ENCODE data around the genes CHRM4, CKAP5 and AGBL2.

- PRO-cap, result unidirectional peak, minus-strand start at chr11:46278870; unidirectional peak, minus-strand start at chr11:46278902
Observed at GRCh38 chr11:46278200-46279554, 1.2 kb downstream of the CREB3L1 start.

- PRO-cap, result unidirectional peak, plus-strand start at chr11:46290680
Observed at GRCh38 chr11:46290286-46290986, 13.0 kb downstream of the CREB3L1 start.

DNA sequence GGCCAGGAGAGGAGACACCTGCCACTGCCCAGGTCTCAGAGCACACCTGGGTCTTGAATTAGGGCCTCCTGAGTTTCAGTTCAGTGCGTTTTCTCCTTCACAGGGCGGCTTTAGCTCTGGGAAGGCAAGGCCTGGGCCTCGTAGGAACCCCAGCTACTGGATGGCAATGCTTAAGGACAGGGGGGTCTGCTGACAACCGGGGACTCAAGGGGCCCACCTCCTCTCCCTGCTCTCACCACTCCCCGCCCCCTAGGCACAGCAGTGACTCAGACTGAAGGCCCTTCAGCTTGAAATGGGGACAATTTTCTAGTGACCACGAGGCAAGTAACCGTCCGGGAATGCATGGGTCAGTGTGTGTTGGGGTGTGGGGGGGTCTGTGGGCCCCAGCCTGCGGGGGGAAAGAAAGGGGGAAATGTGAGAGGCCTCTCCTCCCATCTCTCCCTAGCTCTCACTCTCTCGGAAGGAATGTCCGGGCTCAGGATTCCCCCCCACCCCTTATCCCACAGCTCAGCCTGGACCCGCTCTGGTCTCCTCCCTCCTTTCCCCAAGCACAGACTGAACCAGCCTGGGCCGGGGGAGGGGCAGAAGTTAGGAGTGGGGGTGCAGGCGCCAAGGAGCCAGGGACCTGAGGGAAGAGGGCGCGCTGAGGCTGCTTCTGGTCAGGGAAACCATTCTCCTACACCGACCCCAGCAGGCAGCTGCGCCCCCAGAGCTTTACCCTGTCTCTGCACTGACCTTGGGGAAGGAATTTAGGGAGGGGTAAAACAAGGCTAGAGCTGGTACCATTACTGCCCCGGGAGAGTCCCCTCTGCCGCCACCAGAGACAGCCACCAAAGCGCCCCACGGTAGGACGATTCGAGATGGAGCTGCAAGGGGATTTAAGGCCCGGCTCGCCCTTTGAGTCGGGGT, 17.3 kb downstream of the CREB3L1 start:
- PRO-cap, result no peak

- PRO-cap, result unidirectional peak, minus-strand start at chr11:46391773
Observed at GRCh38 chr11:46391453-46392263, at the start of gene CHRM4. Gene CHRM4, minus strand, starts transcription at chr11:46391776.

DNA sequence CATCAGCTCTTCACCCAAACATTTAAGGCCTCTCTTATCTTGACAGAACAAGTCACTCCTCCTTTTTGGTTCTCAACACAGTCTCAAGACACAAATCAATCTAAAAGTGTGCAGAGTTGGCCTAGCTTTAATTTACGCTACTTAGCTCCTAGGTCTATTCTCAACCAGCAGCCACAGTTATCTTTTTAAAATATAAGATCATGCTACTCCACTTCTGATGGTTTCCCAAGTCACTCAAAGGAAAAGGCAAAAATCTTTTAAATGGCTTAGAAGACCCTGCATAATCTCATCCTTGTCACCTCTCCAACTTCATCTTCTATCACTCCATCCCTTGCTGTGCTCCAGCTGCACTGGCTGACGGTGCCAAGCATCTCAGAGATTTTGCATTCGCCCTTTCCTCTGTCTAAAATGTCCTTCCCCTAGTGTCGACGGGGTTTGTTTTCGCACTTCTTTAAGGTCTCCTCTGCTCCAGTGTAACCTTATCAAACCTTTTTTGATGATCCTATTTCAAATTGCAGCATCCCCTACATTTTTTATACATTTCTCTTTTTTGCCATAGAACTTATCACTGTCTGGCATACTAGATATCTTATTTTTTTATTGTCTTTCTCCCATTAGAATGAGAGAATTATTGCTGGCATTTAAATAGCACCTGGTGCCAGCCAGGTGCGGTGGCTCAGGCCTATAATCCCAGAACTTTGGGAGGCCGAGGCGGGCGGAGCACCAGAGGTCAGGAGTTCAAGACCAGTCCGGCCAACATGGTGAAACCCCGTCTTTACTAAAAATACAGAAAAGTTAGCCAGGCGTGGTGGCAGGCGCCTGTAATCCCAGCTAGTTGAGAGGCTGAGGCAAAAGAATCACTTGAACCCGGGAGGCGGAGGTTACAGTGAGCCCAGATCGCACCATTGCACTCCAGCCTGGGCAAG, 60.0 kb downstream of the AMBRA1 start:
- PRO-cap, result no peak

GRCh38 chr11:46639227-46639981, 22.1 kb downstream of the ATG13 start:
- PRO-cap, result no peak

GRCh38 chr11:46673647-46674456, 26.6 kb downstream of the ARHGAP1 start:
- PRO-cap, result no peak

DNA sequence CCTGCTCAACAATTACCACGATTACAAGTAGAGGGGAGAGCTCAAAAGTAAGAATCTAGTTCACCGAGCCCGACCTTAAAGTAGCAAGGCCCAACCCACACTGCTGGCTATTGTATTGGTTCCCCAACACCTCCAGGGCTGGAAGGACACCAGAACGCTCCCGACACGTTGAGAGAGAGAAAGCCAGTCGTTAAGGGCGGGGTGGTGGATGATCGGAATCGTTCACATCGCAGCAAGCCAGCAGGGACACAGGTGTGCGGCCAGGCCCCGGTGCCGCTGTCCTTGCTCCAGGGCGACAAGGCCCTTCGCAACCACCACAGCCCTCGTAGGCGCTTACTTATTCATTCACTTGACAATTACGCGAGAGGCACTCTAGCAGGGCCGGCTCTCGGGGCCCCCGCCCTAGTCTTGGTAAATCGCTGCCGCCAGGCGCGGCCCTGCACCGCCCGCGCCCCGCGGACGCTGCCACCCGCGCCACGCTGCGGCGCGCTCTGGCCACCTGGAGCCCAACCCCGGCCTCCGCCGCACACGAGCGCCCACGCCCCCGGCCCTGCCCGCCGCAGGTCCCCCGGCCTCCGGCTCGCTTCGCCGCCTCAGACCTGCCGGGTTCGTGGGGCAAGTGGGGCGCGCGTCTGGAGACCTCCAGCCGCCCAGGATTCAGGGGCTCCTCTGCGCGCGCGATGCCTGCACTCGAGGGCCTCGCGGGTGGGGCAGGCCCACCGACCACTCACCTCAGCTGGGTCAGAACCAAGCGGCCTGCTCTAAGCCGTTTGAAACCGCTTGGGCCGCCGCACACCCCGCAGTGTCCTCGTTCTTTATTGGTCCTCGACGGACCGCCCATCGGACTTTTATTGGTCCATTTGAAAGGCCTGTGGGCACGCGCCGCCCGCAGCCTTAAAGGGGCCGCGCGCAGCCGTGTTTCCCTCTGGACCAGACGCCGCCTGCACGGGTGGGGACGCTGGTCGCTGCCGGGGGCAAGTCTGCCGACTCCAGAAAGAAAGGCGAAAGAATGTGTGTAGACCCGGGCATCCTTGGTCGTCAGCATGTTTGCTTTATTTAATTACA, at the start of gene CKAP5:
TSS of gene CKAP5 (minus strand) at position 792 of the 1,065 bp plus-strand sequence.
- PRO-cap, result bidirectional peak, plus-strand start at position 355 of the sequence, minus-strand start at position 284 of the sequence; unidirectional peak, minus-strand start at position 493 of the sequence; bidirectional peak, plus-strand start at position 924 of the sequence, minus-strand start at position 804 of the sequence

- PRO-cap, result no peak
Observed at GRCh38 chr11:46948308-46948752, 11.8 kb downstream of the CSTPP1 start.

- PRO-cap, result no peak
Observed at GRCh38 chr11:47077757-47078800, 98.6 kb downstream of the ARFGAP2 start.

DNA sequence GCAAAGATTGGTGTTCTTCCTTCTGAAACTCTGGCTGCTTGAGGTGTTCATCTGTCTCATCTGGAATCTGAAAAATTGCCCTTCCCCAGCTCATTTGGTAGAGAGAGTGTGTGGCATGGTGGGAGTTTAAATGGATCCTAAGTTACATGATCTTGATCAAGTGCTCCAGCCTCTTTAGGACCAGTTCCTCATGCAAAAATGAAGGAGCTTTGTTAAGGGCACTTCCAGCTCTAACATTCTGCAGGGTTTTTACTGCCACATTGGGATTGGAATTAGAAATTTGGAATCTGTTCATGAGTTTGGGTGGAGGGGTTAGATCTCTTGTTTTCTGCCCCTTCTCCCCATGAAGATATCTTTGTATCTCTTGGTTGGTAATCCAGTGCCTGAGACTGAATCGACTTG, 34.3 kb downstream of the NR1H3 start:
- PRO-cap, result no peak

DNA sequence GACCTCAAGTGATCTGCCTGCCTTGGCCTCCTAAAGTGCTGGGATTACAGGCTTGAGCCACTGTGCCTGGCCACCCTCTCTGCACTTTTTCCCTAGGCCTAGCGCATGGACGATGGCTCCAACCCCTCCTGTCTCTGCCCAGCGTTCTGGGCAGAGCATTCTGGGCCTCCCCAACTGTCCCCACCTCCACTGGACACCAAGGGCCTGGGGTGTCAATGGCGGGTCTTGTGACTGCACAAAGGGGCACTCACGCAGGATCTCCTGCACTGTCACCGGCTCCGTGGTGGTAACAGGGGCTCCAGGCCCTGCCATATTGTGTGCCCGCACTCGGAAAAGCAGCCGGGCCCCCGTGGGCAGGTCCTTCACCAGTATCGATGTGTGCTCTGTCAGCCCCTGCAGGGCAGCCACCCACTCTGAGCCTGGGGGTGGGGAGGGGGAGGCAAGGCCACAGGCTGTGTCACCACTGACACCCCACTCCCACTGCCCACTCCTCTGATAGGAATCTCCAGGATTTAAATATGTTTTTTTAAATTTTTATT, 17.6 kb downstream of the MYBPC3 start:
- PRO-cap, result no peak

GRCh38 chr11:47342939-47343495, 9.5 kb downstream of the MYBPC3 start:
- PRO-cap, result no peak

GRCh38 chr11:47413531-47414497, 5.4 kb downstream of the SLC39A13 start:
- PRO-cap, result unidirectional peak, minus-strand start at chr11:47413974

DNA sequence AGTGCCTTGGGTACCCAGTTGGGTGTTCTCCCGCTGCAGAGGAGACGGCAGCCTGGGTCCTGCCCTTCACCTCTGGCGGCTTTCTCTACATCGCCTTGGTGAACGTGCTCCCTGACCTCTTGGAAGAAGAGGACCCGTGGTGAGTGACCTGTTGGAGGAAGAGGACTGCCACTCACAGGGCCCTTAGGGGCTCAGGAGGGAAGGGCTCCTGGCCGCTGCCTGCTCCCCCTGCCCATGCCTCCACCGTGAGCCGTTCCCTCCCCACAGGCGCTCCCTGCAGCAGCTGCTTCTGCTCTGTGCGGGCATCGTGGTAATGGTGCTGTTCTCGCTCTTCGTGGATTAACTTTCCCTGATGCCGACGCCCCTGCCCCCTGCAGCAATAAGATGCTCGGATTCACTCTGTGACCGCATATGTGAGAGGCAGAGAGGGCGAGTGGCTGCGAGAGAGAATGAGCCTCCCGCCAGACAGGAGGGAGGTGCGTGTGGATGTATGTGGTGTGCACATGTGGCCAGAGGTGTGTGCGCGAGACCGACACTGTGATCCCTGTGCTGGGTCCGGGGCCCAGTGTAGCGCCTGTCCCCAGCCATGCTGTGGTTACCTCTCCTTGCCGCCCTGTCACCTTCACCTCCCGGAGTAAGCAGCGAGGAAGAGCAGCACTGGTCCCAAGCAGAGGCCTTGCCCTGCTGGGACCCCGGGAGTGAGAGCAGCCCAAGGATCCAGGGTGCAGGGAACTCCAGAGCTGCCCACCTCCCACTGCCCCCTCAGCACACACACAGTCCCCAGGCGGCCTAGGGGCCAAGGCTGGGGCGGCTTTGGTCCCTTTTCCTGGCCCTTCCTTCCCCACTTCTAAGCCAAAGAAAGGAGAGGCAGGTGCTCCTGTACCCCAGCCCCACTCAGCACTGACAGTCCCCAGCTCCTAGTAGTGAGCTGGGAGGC, 6.9 kb downstream of the SLC39A13 start:
- PRO-cap, result no peak

DNA sequence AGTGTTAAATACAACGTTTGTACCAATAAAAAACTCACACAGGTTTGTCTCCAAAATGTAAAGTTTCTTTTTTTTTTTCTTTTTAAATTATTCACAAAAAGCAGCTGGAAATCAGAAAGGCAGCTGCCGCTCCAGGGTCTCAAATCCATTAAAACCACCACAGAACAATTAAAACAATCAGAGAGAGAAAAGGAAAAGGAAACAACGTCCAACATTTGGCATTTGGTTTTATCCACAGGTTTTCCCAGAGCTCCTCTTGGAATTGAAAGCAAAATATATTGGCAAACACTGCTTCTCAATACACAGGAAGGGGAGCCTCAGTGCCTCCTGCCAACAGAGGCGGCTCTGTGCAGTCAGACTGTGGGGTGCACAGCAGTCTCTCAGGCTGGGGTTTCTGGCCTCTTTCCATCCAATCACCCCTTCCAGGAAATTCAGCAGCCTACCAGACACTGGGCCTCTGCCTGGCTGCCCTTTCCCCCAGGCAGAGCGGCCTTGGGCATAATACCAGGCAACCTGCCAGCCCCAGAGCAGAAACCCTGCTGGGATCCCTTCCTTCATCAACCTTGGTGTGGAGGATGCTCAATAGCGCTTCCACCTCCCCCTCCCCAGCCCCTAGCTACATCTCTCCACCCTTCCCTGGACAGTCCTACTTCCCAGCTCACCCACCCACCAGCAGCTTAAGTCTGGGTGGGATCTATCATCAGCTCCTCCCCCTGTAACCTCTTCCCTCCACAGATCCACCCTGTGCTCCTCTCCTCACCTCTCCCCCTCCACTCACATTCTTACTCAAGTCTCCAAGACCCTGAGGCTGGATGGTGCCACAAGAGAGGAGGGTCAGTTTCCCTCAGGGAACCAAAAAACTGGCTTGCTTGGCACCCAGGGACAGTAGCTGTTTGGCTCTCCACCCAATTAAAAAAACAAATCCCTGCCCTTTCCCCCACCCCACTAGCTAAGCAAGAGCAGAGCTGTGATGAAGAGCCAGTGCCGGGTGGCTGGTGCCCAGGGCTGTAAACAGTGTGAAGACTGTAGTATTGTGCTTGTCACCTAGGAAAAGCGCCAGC, 17.9 kb upstream of the RAPSN start:
- PRO-cap, result no peak

DNA sequence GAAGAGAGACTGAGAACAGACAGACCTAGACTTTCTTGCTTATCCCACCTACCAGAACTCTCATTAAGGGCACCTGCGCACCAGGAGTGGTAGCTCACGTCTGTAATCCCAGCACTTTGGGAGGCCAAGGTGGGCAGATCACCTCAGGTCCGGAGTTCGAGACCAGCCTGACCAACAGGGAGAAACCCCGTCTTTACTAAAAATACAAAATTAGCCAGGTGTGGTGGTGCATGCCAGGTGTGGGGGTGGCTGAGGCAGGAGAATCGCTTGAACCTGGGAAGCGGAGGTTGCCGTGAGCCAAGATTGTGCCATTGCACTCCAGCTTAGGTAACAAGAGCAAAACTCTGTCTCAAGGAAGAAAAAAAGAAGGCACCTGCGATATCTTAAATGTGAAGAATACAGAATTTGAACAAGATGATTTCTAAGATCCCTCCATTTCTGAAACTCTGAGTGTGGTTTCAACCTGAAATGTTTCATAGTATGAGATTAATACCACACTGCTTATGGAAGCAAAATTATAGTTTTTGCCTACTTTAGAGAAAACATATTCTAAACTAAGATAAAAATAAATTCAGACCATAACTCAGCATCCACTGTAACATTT, 26.9 kb downstream of the CELF1 start:
- PRO-cap, result no peak

DNA sequence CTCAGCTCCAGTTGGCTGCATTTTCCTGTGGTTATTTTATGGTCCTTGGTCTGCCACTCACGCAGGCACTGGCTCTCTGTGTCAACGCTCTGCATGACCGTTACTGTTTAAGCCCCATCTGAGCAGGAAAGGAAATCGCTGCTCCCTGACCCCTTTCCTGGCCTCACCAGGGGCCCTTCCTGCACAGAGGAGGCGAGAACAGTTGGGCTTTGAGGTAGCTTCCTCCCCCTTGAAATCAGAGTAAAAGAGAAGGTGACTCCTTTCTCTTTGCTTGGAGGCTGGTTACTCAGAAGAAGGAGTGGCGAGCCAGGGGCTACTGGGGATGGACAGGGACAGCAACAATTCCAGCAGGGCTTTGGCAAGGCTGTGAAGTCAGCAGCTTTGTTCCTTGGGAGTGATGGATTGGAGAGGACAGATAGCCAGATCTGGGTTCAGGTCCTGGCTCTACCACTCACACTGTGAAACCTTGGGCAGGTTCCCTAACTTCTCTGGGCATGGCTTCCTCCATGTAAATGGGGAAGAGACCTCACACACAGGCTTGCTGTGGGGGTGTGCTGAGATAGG, 2.3 kb downstream of the C1QTNF4 start:
- PRO-cap, result no peak

- PRO-cap, result no peak
Observed at GRCh38 chr11:47606347-47607217, 12.4 kb upstream of the C1QTNF4 start.

- PRO-cap, result bidirectional peak, plus-strand start at chr11:47715428, minus-strand start at chr11:47715350
Observed at GRCh38 chr11:47714397-47715886, at the start of gene AGBL2. Gene AGBL2, minus strand, starts transcription at chr11:47715369.

Measured in fallopian tube (tissue), 1 donor.